Metastatic Lung Carcinoma in the Adrenal Gland (tissue), 1 donor: ENCODE results near the gene ZNF300.

DNA sequence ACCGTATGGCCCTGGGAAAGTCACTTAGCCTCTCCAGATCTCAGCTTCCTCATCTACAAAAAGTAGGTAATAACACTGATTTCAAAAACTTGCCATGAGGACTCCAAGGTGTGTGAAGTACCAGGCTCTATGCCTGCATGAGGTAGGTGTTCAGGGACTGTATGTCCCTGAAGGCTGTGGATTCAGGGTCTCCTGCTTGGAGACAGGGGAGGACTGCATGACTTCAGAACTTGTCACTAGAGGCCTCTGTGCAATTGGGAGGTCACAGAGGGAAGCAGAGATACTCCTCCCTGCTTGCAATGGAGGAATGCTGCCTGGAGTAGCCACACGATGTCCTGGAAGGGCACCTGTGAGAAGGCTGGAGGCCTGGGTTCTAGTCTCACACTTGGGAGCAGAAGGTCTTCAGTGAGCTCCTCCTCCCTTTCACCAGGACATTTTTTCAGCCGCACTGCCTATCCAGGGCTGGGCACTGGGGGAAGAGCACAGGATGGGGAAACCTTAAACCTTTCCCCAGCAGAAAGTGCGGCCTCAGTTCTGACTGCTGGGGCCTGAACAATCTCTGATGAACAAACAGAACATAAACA lies 2.1 kb downstream of the PDGFRB start:
- PRO-cap = no peak

DNA sequence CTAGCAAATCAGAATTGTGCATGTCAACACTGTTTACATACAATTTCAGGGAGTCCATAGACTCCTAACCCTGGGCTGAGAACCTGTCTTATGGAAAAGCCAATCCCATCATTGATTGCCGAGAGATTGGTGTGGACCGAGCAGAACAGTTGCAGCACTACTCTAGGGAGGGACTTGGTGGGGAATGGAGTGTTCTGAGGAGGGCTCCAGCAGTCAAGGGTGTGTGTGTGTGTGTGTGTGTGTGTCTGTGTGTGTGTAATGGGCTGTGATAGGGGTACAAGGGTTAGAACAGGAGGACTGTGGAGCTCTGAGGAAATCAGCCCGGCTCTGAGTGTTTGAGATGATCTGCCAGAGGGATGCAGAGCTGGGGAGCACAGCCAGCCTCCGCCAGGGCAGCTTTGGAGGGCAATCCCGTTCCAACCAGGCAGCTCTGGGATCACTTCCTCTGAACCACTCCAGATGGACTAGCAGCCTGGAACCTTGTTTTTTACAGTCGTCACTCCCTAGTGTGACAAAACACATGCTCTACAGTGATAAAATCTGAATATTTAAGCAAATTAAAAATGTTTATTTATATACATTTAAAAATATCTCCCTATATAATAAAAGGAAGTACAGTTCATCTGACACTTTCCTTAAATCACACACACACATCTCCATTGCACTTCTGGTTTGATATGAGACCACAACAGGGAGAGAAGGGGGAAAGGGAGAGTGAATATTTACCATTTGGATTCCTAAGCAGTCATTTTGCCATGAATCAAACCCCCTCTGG lies 2.9 kb upstream of the SLC6A7 start:
- PRO-cap = no peak

- PRO-cap = no peak
Measured at GRCh38 chr5:150316846-150317663, 14.3 kb upstream of the ARSI start.

DNA sequence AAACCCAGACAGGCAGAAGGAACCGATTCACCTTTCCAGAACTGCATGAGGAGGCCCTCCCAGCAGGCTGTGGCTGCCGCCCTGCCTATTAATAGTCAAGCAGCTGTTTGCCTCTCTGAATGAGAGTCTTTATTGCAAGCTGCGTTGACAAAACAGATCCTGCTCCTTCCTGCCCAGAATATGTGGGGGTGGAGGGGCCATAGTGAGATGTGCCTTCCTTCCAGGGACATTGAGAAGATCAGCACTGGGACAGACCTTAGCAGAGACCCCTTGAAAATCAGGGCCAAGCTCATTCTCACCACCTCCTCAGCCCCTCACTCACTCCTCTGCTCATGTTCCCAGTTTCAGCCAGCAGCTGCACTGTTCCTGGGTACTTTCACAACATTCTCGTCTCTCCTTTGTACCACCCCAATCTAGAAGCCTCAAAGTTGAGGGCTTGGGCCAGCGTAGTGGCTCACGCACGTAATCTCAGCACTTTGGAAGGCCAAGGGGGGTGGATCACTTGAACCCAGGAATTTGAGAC lies 18.2 kb upstream of the TCOF1 start:
- PRO-cap = no peak

GRCh38 chr5:150410927-150411135 lies 1.9 kb downstream of the CD74 start:
- PRO-cap = no peak

DNA sequence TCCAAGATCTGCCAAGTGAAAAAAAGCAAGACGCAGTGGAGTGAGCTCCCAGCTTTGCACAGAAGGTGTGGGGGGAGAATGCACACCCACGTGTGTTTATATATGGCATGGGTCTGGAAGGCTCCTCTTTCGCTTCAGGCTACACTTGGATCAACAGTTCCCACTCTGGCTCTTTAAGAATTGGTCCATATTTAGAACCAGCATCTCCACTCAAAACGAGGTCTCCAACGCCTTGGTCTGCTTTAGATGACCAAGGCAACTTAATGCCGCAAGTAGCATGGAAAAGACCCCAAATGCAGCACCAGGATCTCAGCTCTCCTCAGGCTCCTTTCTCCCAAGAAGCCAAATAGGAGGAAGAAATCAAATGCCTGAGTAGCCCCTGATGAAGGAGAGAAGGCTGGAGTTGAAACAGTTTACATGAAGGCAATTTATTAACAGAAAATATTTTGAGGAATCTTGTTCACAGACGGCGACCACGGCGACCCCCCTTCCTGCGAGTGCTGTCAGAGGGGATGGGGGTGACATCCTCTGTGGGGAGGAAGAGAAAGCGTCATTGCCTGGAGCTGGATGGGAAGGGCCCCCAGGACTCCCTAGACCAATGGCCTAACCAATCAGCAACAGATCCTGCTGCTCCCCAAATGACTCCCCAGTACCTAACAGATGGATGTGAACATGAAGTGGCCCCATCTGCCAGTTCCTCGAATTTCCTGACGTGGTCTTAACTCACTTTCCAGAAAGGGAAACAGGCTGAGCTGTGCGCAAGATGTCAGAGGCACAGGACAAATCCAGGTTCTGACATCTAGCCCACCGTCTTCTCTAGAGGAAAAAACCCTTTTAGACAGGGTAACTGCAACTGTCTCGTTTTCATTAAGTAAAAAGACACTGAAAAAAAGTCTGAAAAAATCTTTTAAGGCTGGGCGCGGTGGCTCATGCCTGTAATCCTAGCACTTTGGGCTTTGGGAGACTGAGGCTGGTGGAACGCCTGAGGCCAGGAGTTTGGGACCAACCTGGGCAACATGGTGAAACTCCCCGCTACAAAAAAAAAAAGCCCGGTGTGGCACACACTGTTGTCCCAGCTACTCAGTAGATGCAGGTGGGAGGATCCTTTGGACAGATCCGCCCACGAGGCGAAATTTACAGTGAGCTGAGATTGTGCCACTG lies 5.3 kb downstream of the RPS14 start:
- PRO-cap = no peak

DNA sequence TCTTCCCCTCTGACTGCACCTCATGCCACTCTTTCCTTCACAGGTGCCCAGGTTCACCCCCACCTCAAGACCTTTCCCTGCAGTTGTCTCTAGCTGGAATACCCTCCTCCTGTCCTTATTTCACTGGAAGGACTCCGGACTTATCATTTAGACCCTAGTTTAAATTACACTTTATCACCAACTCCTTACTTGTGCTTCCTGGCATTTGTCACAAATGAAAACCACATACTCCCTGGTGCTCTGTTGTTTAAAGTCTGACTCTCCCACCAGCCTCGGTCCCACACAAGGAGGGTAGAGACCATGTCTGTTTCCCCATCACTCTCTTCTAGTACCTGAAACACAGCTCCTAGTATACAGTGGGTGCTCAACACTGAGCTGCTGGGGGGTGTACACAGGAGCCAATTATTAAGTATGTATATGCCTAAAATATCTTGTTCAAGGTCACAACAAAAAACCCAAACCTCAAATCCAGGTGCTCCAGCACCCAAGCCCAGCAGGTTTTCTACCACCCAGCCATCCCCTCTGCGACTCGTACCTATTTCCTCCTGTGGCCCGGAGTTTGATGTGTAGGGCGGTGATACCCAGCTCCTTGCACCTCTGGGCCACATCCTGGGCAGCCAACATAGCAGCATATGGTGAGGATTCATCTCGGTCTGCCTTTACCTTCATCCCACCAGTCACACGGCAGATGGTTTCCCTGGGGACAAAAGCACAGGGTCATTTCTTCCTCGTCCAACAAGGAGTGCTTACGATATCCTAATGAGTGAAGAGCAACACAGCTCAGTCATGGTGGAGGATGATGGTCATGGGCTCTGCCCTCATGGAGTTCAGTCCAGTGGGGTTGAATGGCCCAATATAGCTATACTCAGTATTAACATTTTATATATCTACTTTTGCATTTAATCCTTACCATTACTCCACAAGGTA lies 3.0 kb downstream of the RPS14 start:
- PRO-cap = no peak

- PRO-cap = no peak
Measured at GRCh38 chr5:150492094-150492526, 15.8 kb upstream of the NDST1 start.

DNA sequence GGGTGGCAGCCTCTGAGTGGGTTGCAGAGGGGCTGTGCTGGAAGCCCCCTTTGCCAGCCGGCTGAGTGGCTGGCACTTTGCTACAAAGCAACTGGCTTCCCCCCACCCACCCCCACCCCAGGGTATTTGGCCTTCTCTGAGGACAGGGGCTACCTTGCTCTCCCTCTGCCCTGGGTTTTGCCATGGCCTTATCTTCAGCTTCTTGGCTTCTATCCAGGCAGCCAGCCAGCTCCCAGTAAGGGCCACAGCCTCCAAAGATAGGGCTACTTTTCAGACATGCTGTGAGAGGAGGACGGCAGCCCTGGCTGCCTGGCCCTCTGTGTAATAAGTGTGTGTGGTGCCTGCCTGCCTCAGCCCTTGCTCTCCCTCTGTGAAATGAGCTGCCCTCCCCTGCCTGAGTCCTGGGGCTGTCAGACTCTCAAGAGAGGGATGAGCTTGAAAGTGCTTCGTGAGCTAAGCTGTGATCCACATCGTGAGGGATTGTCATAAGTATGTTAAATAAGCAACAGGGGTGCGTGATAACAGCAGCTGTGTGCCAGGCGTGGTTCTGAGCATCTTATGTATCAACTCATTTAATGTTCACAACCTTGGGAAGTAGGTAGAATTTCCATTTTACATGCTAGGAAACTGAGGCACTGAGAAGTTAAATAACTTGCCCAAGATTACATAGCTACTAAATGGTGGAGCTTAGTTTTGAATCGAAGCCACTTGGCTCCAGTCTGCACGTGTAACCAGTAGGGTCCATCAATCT lies 8.1 kb downstream of the NDST1 start:
- PRO-cap = no peak

DNA sequence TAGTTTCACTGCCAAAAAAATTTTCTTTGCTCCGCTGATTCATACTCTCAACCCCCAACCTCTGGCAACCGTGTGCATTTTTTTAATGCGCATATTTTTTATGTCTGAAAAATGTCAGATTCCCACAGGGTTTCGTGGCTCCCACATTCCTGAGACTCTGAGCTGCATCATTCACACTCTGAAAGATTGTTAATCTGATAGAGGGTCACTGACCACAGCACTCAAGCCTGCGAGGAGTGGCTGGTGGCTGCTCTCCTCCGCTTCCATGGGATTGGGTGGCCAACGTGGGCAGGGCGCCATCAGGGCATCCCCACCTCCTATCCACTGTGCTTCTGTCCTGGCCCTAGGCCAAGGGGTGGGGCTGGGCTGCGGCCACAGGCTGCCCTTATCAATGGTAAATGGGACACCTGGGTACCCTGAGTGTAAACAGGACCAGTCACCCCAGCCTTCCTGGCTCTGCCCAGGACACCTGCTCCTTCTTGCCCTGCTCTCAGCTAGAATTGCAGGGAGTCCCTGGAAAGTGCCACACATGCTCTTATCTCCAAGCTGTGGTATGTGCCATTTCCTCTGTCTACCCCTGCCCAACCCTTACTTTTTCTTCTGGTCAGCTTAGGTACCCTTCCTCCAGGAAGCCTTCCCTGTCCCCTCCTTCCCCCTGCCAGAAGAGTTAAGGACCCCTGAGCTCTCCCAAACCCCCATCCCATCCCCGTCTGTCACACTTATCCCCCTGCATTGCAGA lies 9.8 kb downstream of the NDST1 start:
- PRO-cap = no peak

DNA sequence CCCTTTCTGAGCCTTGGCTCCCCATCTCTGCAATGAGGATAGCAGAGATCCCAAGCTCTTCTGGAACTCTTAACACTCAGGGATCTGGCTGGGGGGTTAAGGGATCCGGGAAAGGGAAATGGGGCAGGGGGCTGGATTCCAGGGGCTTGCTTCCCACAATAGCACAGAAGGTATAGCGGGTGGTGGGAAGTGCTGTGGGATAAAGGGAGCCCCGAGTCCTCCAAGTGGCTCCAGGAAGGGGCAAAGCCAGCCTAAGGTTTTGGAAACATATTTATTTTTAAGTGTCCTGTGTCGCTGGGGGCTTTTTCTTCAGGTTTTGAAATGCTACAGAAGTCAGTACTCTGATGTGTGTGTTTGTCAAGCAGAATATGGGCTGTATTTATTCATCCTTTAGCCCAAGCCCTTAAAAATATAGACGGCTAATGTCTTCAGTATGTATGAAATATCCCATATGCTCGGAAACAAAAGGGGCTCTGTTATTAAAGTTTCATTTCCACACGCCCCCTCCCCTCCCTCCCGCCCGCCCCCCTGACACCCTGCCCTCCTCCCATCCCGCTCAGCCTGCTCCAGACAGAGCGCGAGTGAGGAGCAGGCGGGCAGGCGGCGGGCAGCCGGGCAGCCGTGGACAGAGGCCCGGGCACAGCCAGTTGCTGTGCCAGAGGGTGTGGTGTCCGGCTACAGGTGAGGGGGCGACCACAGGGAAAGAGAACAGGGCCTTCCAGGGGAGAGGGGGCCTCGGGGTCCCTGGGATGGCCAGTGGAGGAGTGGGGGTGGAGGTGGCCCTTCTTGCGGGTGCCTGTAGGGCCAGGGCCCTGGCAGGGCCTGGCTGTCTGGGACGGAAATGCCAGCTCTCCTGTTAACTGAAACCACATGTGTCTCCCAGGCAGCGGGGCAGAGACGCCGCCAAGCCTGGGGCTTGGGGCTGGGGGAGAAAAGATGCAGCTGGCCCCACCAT lies 39.7 kb upstream of the SYNPO start:
- PRO-cap = no peak

DNA sequence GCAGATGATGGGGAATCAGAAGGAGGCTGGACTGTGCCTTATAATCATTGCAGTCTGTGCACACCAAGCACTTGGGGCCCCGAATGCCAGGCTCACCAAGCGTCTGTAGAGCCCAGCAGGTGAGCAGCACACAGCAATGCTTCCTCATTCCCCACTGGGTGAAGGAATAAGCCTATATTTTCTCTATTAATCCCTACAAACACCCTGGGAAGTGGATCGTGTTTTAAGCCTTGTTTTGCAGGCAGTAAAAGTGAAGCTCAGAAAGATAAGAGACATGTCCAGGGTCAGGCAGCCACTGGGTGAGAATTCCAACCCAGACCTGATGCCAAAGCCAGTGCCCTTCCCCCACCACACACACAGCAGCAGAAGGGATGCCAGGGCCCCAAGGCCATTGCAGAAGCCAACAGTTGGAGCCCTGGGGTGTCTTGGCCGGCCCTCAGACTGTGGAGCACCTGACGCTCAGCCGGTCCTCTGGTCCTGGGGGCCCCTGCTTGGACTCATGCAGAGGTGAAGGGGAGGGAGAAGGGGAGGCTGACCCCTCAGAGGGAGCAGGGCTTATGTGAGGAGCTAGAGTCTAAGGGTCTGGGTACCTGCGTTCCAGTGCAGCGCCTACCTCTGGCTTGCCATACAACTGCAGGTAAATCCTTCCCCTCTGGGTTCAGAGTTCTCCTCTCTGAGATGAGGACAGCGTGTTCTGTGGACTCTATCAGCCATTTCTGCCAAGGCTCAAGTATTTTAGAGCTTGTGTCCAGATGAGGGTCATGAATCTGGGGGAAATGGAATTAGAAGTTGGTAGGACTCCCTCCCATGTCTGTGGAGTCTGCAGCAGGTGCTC lies 26.3 kb upstream of the SYNPO start:
- PRO-cap = no peak

GRCh38 chr5:150618419-150619322 lies 21.8 kb upstream of the SYNPO start:
- PRO-cap = no peak

GRCh38 chr5:150625947-150626825 lies 14.3 kb upstream of the SYNPO start:
- PRO-cap = no peak

- PRO-cap = no peak
Measured at GRCh38 chr5:150636279-150637115, 4.0 kb upstream of the SYNPO start.

DNA sequence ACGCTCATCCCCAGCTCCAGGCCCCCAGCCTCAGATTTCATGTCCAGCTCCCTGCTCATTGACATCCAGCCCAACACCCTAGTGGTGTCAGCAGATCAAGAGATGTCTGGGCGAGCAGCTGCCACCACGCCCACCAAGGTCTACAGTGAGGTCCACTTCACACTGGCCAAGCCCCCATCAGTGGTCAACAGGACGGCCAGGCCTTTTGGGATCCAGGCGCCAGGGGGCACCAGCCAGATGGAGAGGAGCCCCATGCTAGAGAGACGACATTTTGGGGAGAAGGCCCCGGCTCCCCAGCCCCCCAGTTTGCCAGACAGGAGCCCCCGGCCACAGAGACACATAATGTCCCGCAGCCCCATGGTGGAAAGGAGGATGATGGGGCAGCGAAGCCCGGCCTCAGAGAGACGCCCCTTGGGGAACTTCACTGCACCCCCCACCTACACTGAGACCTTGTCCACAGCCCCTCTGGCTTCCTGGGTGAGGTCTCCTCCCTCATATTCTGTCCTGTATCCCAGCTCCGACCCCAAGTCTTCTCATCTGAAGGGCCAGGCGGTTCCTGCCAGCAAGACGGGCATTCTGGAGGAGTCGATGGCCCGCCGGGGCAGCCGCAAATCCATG lies 8.4 kb downstream of the SYNPO start:
- PRO-cap = no peak

GRCh38 chr5:150652009-150652339 lies 9.1 kb upstream of the MYOZ3 start:
- PRO-cap = no peak

GRCh38 chr5:150779850-150780719 lies 1.5 kb downstream of the SMIM3 start:
- PRO-cap = bidirectional peak, plus-strand start at chr5:150780451, minus-strand start at chr5:150780239

DNA sequence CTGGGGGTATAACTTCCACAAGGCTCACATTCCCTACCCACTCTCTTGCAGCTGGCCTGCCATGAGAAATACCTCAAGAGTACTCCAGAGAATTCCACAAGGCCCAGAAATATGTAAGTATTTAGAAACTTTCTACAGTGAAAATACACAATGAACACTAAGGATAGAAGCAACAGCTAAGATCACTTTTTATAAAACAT lies 25.3 kb downstream of the ZNF300 start:
- PRO-cap = no peak

- PRO-cap = no peak
Measured at GRCh38 chr5:150904349-150905577, at the start of gene ZNF300. Gene ZNF300 (minus strand): TSS chr5:150904980.